ENCODE measurements around the genes WSB1, POLDIP2 and FOXN1.

DNA sequence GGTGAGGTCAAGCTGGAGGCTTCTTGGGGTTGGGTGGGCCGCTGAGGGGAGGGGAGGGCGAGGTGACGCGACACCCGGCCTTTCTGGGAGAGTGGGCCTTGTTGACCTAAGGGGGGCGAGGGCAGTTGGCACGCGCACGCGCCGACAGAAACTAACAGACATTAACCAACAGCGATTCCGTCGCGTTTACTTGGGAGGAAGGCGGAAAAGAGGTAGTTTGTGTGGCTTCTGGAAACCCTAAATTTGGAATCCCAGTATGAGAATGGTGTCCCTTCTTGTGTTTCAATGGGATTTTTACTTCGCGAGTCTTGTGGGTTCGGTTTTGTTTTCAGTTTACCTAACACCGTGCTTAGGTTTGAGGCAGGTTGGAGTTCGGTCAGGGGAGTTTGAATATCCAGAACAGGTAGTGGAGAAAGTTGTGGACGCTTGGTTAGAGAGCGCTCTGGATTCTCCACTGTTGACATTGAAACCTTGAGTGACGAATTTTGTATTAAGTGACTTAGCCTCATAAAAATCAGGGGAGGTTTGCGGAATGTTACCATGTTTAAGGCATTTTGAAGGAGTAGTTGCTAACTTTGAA, 511.2 kb downstream of the KCNJ18 start:
- PRO-cap, 3 experiments, result peak in 2 of 3 experiments; most common plus-strand start position 154 of the sequence (in 1); most common minus-strand start position 85 of the sequence (in 2)
- RAMPAGE, long total RNA, 2 experiments, result start-site peak on the plus strand in 2 of 2 experiments, centred at positions 146 to 169 of the sequence, 39 to 89 reads per replicate
- RRBS, result no CpG with 5 or more reads among the region's 25 CpGs

DNA sequence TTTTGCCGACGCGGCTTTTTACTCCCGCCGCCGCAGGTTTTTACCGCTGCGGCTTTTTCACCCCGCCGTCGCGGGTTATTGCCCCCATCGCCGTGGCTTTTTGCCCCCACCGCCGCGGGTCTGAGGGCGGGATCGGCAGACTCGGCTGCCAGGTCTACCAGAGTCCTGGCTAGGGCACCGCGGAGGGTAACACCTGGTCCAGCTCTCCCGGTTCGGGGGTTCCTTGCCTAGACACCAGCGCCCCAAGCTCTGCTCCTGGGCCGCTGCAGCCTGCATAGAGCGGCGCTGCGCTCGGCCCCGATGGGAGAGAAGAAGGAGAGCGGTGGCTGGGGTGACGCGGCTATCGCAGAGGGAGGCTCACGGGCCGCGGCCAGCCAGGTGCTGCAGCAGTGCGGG, 562.5 kb upstream of the WSB1 start:
- PRO-cap, 3 experiments, result no peak in any of the 3 experiments
- RAMPAGE, long total RNA, 2 experiments, result no peak in any of the 2 experiments
- RRBS, result no CpG with 5 or more reads among the region's 39 CpGs

GRCh38 chr17:27293804-27294796, at the start of gene WSB1:
WSB1 (plus strand) TSS chr17:27294114.
- PRO-cap, 3 experiments, result peak in 3 of 3 experiments; most common plus-strand start chr17:27294114 (in 3); most common minus-strand start chr17:27293950 (in 2)
- RAMPAGE, long total RNA, 2 experiments, result start-site peak on the plus strand in 2 of 2 experiments, at chr17:27294079-27294821 at its widest, 490 to 605 reads per replicate; start-site peak on the minus strand in 2 of 2 experiments, at chr17:27293929-27294542 at its widest, 6 to 15 reads per replicate
- RRBS, result under 1% methylated on average over 29 of the region's 71 CpGs

DNA sequence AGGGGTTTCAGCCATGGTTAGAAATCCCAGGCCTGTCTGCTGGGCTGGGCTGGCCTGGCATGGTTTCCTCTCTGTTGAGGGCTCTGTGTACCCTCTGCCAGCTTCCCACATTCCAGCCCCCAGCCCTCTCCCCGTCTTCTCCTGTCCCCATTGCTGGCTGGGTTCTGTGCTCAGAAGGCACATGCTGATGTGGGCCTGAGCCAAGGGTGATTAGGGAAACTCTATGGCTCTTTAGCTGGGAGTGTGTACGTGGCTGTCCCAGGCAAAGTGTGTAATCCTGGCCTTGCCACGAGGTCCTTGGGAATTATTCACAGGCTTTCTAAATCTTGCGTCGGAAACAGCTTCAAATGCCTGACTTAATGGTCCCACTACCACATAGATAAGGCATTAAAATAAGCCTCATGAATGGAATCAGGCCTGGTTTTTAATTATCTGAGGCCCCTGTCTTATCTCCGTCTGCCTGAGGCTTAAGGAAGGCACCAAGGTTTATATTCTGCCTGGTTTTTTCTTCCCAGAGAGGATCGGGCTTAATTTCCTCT, 53.1 kb upstream of the LGALS9 start:
- PRO-cap, 3 experiments, result no peak in any of the 3 experiments
- RAMPAGE, long total RNA, 2 experiments, result no peak in any of the 2 experiments
- RRBS, result no CpG with 5 or more reads among the region's 7 CpGs

DNA sequence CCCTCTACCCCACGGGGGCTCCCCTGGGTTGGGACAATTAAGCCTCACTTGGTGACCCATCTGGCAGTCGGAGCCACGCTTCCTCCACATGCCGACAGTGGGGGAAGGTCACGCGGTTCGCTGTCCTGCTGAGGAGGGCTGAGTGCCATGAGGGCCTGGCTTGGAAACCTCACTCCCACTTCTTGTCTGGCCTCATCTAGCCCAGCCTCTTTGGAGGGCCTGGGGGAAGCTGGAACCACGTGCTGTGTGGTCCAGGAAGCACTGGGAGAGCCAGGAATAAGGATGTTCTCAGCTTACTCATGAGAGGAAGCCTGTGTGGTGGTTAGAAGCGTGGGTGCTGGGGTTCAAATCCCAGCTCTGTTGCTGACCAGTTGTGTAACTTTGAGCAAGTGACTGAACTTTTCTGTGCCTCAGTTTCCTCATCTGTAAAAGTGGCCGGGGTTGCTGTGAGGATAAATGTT, 1.9 kb downstream of the LGALS9 start:
- PRO-cap, 3 experiments, result peak in 2 of 3 experiments; most common minus-strand start position 96 of the sequence (in 2)
- RAMPAGE, long total RNA, 2 experiments, result no peak in any of the 2 experiments
- RRBS, result no CpG with 5 or more reads among the region's 10 CpGs

DNA sequence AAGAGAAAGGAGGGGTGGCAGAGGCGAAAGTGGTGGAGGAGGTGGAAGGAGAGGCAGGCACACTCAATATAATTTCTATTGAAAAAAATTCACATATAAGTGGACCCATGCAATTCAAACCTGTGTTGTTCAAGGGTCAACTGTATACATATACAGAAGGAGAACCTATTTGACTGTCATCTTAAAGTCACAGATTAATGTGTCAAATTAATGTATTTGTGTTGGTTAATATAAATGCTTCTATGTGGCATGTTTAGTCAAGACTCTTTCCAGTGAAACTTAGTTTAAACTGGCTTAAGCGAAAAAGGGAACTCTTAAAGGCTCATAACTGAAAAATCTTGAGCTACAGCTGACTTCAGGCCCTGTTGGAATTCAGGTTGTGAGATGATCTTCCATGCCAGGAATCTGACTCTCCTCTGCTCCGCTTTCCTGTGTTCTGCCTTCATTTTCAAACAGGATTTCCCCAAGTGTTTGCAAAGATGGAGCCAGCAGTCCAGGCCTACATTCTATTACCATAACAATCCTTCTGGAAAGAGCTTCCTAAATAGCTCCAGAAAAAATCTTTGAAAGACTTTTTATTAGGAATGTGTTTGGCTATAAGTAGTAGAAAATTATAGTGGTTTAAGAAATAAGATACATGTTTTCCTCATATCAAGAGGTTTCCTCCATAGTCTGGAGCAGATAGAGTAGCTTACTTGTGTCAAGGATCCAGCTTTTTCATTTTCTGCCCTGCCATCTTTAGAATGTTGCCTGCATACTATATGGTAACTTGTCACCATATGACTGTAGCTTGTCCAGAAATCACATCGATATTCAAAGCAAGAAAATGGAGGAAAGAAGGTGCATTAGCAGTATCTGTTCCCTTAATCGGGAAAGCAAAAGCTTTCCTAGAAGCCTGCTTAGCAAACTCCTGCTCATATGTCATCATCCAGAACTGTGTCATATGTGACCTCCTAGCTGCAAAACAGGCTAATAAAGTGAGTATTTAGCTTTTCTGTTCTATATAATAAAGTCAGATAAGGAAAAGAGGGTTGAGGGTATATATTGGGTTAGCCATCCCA, 135.0 kb downstream of the NLK start:
- PRO-cap, 3 experiments, result no peak in any of the 3 experiments
- RAMPAGE, long total RNA, 2 experiments, result no peak in any of the 2 experiments
- RRBS, result no CpG with 5 or more reads among the region's 5 CpGs

DNA sequence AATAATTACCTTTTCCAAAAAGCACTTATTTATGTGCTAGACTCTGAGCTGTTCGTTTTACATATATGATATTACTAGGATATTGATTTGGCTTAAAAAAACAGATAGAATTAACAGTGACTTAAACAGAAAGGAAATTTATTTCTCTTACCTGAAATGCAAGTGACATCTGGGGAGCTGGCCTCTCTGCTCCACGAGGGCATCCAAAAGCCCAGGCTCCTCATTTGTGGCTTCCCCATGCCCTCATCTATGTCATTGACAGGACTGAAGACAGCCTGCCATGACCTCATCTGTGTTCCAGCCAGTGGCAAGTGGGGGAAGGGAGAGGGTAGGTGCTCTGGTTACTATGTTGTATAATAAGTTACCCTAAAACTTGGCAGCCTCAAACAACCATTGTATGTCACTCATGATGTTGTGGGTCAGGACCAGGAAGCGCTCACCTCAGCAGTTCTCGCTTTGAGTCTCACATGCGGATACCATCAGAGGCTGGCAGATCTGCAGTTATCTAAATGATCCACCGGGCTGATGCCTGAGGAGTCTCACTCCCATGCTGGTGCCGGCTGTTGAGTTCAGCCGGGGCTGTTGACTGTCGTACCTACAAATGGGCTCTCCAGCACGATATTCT, 89.1 kb upstream of the TMEM97 start:
- PRO-cap, 3 experiments, result peak in 1 of 3 experiments; most common plus-strand start position 407 of the sequence (in 1)
- RAMPAGE, long total RNA, 2 experiments, result no peak in any of the 2 experiments
- RRBS, result no CpG with 5 or more reads among the region's 10 CpGs

DNA sequence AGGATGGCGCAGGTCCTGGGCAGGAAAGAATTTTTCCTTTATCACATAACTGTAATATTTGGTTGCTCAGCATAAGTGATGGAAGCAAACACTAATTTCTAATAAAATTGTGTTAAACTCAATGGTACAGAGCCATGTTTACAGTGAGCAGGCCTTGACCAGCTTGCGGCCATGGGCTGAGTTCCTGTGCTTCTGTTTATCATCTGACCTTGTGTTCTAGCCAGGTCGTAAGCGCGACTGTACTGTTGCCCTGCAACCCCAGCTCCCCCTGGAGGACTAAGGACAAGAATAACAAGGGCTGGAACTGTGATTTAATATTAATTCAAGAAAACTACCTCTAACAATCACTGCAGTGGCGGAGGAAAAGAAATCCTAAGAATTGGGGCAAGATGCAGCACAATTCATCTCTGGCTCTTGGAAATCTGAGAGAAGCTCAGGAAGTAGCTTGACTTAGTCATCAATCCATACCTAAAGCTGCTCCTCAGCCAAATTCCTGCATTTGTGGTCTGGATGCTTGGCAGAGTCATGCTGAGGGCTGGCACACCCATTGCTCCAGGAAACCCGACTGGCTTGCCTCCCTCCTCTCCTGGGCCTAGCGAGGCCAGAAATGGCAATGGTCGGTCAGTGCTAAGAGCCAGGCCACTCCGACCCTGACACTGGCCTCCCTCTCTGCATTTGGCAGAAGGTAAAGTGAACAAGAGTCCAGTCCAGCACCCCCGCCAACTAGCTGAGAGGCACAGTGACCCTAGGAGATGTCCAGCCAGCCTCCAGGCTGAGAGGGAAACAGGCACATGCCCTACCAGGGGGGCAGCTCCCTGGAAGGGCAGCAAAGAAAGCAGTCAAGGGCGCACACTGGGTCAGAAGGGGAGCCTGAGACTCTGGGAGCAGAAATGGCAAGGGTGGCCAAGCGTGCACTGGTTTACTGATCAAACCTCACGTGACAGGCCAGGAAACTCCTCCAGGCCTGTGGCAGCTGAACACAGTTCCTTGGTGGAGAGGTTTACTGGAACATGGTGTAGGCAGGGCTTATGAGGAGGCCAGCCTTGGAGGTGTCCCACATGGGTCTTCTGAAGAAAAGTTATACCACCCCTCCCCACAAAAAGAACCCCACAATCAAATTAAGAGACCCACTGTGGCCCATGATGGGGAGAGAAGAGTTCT, 10.1 kb downstream of the POLDIP2 start:
- PRO-cap, 3 experiments, result no peak in any of the 3 experiments
- RAMPAGE, long total RNA, 2 experiments, result no peak in any of the 2 experiments
- RRBS, result no CpG with 5 or more reads among the region's 14 CpGs

DNA sequence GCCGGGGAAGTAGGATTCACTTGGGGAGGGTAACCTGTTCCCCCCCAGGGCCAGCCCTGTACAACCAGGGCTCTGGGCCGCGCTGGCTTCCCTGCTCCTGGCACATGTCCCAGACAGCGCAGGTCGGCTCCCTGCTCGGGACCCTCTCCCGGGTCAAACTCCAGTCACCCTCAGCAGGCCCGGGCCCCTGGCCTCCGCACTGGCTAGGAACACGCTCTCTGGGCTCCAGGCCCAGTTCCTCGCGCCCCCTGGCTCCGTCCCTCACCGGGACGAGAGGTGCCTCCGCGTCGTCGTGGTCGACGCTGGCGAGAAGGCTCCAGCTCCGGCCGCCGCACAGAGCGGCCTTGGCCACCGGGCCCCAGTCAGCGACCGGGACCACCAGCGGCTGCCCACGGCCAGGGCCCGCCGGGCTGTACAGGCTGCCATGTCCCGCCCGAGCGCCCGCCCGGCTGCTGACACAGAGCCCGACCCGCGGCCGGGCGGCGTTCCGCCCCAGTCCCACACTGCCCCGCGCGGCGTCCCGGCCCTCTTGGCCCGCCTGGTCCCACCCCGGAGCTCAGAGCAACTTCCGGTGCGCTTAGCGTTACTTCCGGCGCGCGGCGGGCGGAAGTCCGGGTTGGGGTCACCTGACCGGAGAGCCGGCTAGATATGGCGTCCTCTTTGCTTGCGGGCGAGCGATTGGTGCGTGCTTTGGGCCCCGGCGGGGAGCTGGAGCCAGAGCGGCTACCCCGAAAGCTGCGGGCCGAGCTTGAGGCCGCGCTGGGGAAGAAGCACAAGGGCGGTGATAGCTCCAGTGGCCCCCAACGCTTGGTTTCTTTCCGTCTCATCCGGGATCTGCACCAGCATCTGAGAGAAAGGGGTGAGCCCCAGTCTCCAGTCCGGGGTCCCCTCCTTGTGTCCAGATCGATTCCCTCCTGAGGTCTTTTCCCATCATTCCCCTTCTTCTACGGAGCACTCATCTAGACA, at the start of gene POLDIP2:
Gene POLDIP2 (minus strand): TSS at position 505 of the 966 bp plus-strand sequence.
- PRO-cap, 3 experiments, result peak in 3 of 3 experiments; most common plus-strand start position 625 of the sequence (in 2); most common minus-strand start position 502 of the sequence (in 3)
- RAMPAGE, long total RNA, 2 experiments, result start-site peak on the plus strand in 2 of 2 experiments, centred at positions 642 to 645 of the sequence, 617 to 728 reads per replicate
- RRBS, result 1% methylated on average over 39 of the region's 84 CpGs

GRCh38 chr17:28367816-28368830, 2.0 kb downstream of the VTN start:
- PRO-cap, 3 experiments, result no peak in any of the 3 experiments
- RAMPAGE, long total RNA, 2 experiments, result no peak in any of the 2 experiments
- RRBS, result no CpG with 5 or more reads among the region's 25 CpGs

DNA sequence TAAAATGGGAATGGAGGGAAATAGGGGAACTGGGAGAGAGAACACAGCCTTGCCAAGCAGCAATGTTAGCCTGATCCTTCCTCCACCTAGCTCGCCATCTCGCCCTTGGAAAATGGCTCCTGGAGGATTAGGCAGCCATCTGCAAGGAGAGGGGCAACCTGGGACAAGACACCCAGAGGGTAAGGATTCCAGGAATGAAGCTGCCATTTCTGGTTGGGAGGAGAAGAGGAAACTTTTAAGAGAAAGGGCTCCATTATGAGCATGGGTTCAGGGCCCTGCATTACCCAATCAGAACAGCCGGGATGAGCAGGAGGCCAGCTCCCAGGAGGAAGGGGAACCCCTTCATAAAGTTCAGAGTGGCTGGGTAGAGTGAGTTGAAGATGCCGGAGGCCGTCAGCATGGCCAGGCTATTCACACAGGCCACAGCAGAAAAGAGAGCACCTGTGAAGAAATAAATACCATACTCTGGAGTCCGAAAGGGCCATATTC, 5.6 kb downstream of the SLC46A1 start:
- PRO-cap, 3 experiments, result no peak in any of the 3 experiments
- RAMPAGE, long total RNA, 2 experiments, result start-site peak on the minus strand in 1 of 2 experiments, centred at position 378 of the sequence, 7 reads per replicate
- RRBS, result 92% methylated on average over 1 of the region's 6 CpGs

GRCh38 chr17:28404624-28405517, 1.1 kb downstream of the SLC46A1 start:
- PRO-cap, 3 experiments, result no peak in any of the 3 experiments
- RAMPAGE, long total RNA, 2 experiments, result start-site peak on the minus strand in 1 of 2 experiments, at chr17:28405028-28405346 at its widest, 9 reads per replicate
- RRBS, result 15% methylated on average over 5 of the region's 35 CpGs

DNA sequence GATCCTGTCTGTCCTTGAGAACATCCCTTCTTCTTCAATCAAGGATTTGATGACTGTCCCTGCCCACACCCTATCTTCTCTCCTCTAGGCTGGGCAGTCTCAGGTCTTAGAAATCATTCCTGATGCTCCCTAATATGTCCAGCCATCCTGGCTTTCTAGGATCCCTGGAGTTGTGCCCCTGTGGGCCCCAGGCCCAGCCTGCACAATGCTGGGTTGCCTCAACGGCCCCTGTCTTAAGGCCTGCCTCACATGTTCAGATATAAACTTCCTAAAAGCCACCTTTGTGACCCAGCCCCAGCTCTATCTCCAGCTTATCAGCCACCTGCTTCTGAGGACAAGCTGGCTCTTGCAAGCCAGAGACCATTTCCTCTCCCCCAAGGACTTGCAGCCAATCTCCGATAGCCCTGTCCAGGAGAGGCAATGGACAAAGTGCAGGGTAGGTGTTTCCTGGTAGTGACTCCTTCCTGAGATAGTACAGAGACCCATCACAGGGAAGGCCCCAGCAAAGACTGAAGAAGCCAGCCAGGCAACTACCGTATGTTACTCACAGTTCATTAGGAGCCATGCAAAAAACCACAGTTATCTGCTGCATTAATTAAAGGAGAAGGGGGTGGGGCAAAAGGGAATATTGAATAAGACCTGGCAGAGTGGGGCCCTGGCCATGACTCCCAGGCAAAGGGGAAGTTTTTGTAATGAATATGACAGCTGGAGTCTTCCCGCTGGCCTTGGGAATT, 2.7 kb upstream of the SLC13A2 start:
- PRO-cap, 3 experiments, result no peak in any of the 3 experiments
- RAMPAGE, long total RNA, 2 experiments, result no peak in any of the 2 experiments
- RRBS, result no CpG with 5 or more reads among the region's 4 CpGs

- PRO-cap, 3 experiments, result no peak in any of the 3 experiments
- RAMPAGE, long total RNA, 2 experiments, result no peak in any of the 2 experiments
- RRBS, result 80% methylated on average over 8 of the region's 22 CpGs
These were observed at the start of gene FOXN1 for GRCh38 chr17:28506153-28506546. FOXN1 (plus strand) TSS chr17:28506348.

DNA sequence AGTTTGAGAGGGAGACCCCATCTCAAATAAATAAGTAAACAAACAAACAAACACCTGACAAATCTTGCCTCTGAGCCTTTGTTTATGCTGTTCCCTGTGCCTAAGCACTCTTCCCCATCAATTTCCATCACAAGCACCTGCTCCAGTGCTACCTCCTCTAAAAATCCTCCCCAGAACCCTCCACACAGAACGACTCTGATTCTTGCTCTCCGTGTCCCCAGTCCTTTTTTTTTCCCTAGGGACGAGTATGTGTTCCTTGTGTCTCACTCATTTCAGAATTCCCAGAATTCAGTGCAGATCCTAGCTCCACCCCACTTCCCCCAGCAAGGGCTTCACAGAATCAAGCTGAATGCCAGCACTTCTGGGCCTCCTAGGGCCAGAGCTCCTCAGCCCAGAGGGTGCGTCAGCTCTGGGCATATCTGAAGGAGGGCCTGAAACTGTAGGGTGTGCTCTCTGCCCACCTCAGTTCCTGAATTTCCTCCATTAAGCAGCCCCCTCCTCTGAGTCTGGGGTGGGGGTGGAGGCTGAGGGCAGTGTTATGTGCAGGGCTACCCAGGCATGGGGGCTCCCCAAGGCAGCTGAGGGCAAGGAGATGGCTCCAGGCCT, 6.7 kb downstream of the UNC119 start:
- PRO-cap, 3 experiments, result peak in 1 of 3 experiments; most common minus-strand start position 237 of the sequence (in 1)
- RAMPAGE, long total RNA, 2 experiments, result no peak in any of the 2 experiments
- RRBS, result no CpG with 5 or more reads among the region's 4 CpGs

DNA sequence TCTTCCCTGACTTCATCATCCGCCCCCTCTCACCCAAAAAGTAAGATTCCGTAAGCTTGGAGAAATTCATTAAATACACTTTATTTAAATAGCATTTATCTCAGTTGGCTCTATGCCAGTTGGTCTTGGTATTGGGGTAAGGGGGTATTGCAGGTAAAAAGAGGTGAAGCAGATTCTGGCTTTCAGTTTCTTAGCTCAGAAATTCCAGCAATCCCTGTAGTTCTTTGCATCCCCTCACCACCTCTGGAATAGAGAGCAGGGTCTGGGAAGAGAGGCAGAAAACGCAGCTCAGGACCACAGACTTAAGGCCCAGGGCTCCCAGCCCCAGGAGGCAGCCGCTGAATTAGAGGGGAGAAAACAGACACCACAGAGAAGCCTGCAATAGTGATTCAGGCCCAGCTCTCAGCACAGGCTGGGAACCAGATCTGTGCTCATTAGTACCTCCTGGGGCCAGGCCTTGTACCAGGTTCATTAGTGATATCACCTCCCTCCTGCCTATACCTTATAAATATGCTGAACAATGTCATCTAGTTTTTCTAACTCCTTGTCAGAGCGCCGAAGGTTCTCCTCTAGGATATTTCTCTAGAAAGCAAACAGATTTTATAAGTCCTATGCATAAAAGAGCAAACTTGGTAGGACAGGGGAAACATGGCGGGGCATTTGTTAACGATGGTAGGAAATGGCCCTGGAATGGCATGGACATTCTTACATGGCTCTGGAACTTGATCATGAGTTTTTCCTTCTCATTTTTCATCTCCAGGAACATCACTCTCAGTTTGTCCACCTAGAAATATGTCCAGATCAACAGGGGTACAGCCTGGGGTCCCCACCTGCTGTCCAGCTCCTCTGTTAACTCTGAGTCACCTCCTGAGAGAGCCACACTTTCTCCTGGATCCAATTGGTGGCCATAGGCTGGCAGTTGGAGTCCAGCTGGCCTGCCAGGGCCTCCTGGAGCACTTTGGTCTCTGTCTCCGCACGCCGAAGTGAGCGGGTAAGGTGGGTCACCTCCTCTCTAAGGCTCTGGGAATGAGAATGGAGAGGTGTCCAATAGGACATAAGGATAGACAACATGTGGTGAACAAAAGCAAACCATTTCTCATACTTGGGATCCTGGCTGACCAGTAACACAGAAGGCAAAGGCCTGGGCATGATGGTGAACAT, 1.2 kb upstream of the ALDOC start:
- PRO-cap, 3 experiments, result no peak in any of the 3 experiments
- RAMPAGE, long total RNA, 2 experiments, result no peak in any of the 2 experiments
- RRBS, result no CpG with 5 or more reads among the region's 12 CpGs

- PRO-cap, 3 experiments, result peak in 3 of 3 experiments; most common plus-strand start chr17:28599760 (in 2); most common minus-strand start chr17:28599745 (in 2)
- RAMPAGE, long total RNA, 2 experiments, result no peak in any of the 2 experiments
- RRBS, result 2% methylated on average over 12 of the region's 53 CpGs
These were observed 849 bp upstream of the SPAG5 start for GRCh38 chr17:28599335-28600413.

GRCh38 chr17:28655259-28655730, 6.4 kb downstream of the SDF2 start:
- PRO-cap, 3 experiments, result no peak in any of the 3 experiments
- RAMPAGE, long total RNA, 2 experiments, result no peak in any of the 2 experiments
- RRBS, result no CpG with 5 or more reads among the region's 7 CpGs

DNA sequence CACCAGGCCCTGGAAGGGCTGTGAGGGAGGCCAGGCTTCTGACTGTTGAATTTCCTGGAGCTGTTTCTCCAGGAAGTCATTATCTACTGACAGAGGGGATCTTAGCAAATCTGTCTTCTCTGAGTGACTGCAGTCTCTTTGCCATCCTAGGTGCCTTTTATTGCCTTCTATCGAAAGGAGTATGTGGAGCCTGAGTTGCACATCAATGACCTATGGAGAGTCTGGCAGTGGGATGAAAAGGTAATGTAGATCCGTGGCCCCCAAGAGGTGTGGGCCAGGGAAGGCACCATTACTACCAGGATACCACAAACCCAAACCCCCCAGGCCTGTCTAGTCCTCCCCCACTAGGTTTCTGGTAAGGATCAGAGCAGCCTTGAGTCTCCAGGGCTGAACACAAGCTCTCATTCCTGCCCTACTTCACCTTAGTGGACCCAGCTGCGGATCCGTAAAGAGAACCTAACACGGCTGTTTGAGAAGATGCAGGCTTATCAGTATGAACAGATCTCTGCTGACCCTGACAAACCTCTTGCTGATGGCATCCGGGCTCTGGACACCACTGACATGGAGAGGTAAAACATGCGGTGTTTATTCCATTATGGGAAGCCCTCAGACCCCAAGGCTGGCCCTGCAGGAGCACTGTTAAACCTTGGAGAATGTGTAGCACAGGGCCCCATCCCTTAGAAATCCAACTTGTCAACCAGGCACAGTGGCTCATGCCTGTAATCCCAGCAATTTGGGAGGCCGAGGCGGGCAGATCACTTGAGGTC, 16.6 kb downstream of the SUPT6H start:
- PRO-cap, 3 experiments, result no peak in any of the 3 experiments
- RAMPAGE, long total RNA, 2 experiments, result no peak in any of the 2 experiments
- RRBS, result no CpG with 5 or more reads among the region's 9 CpGs

DNA sequence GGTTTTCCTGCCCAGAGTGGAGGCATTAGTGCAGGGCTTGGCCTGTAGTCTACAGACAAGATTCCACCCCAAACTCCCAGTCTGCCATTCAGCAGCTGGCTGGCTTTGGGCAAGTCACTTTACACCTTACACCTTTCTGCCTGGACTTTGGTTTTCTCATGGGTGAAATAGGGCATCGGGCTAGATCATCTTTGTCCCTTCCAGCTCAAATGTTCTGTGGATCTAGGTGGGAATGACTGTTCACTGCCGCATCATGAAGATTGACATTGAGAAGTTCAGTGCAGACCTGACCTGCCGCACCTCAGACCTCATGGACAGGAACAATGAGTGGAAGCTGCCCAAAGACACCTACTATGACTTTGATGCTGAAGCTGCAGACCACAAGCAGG, 16.6 kb downstream of the PROCA1 start:
- PRO-cap, 3 experiments, result no peak in any of the 3 experiments
- RAMPAGE, long total RNA, 2 experiments, result no peak in any of the 2 experiments
- RRBS, result no CpG with 5 or more reads among the region's 3 CpGs

All from testis (tissue), 5 donors.